Ureter (tissue), 1 donor: ENCODE data around the gene ZNF37A.

DNA sequence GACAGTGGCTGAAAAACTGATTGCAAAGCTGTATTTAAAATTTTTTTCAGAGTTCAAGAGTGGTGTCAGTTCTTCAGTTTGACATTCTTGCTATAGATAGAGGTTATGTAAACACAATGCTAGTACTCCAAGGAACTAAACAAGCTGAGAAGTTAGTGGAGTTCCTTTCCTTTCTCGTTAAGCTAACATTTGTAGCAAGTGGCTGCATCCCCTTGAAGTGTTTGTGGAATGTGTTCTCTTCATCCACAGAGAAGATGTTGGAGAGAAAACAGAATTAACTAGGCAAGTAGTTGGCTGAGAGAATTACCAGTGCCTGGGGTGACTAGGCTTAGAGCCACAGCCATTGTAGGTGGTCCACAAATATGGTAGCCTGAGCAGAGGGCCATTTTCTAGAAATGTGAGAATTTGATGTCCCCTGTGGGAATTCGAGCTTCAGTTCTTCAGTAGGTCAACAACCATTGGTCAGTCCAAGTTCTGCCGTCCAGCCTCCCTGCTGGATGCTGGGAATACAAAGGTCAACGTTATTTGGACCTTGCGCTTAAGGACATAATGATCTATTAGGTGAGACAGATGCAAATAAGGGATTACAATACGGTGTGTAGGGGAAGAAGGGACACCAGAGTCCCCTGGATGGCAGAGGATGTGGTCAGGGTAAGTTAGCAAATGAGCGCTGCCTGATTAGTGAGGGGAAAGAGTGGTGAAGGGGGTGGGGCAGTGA is 16.0 kb downstream of the CCNY start:
- PRO-cap: no peak

GRCh38 chr10:35363274-35363719 is 27.0 kb downstream of the CCNY start:
- PRO-cap: no peak

- PRO-cap: no peak
Observed at GRCh38 chr10:35401028-35401849, 64.9 kb downstream of the CCNY start.

DNA sequence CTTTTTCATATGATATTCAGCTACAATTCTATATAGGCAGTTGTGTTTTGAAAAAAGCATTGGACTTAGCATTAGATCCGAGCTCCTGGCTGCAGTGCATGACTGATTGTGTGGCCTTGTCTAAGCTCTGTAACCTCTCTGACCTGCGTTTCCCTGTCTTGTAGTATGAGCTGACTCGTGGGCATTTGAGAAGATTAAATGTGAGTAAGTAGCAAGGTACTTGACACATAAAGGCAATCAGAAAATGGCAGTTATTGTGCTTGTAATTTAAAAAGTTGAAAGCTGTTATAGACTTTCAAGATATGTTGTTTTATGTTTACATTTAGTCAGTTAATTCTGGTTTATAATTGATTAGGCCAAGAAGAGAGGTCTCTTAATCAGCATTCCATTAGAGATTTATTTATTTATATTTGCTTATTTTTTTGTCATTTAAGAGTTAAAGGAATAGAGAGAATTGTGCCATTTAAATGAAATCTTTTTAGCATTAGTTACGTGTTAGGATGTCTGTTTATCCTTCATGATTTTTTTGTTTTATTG is 86.1 kb downstream of the CCNY start:
- PRO-cap: no peak

GRCh38 chr10:35441678-35442847 is 105.8 kb downstream of the CCNY start:
- PRO-cap: no peak

GRCh38 chr10:35447396-35448645 is 111.5 kb downstream of the CCNY start:
- PRO-cap: no peak

GRCh38 chr10:35462380-35463026 is 126.2 kb downstream of the CCNY start:
- PRO-cap: no peak

DNA sequence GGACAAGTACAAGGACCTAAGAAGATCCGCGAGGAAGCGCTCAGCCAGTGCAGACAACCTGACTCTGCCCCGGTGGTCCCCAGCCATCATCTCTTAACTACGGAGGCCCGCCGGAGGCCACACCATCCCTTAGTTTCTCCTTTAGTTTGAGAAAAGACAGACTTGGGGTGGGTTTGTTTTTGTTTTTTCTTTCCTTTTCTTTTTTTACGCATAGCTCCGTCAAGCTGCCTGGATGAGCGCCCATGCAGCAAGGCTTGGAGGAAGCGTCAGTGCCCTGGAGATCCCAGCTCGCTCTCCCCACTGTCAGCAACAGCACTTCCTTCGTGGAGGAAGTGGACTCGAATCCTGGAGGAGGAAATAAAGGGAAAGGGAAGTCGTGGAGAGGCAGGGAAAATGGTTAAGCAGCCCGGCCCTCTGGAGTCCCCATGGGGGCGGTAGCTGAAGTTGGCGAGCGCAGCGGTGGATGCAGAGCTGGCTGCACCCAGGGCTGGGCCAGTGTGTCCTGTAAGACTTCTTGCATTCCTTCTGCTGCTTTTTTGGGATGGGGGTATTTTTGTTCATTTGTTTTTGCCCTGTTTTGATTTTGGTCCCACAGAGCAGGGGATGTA is 36.0 kb upstream of the GJD4 start:
- PRO-cap: no peak

- PRO-cap: no peak
Observed at GRCh38 chr10:35639943-35640517, 2.1 kb downstream of the FZD8 start.

DNA sequence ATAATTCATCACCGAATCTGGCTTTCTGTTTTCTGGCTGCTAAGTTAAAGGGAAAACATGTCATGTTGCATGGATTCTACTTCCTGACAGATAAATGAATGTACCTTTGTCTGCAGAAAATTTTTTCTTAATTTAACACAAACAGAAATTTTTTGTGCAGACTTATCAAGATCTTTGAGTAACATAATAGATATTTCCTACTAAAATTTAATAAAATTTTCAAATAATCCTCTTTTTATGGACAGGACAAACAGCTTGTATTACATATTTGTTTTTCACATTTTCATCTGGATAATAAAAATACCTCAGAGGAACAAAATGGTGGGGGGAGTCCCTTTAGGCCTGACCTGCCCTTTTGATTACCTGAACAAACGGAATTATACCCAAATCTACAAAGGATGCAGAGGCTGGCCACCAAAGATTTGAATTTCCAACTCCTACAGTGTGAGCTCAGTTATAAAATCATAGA is 636.9 kb upstream of the FZD8 start:
- PRO-cap: no peak

GRCh38 chr10:37402403-37402727 is 277.0 kb downstream of the ANKRD30A start:
- PRO-cap: no peak

- PRO-cap: no peak
Observed at GRCh38 chr10:37829049-37829842, 28.2 kb downstream of the ZNF248 start.

GRCh38 chr10:38028890-38029306 is 18.4 kb downstream of the ZNF33A start:
- PRO-cap: no peak

DNA sequence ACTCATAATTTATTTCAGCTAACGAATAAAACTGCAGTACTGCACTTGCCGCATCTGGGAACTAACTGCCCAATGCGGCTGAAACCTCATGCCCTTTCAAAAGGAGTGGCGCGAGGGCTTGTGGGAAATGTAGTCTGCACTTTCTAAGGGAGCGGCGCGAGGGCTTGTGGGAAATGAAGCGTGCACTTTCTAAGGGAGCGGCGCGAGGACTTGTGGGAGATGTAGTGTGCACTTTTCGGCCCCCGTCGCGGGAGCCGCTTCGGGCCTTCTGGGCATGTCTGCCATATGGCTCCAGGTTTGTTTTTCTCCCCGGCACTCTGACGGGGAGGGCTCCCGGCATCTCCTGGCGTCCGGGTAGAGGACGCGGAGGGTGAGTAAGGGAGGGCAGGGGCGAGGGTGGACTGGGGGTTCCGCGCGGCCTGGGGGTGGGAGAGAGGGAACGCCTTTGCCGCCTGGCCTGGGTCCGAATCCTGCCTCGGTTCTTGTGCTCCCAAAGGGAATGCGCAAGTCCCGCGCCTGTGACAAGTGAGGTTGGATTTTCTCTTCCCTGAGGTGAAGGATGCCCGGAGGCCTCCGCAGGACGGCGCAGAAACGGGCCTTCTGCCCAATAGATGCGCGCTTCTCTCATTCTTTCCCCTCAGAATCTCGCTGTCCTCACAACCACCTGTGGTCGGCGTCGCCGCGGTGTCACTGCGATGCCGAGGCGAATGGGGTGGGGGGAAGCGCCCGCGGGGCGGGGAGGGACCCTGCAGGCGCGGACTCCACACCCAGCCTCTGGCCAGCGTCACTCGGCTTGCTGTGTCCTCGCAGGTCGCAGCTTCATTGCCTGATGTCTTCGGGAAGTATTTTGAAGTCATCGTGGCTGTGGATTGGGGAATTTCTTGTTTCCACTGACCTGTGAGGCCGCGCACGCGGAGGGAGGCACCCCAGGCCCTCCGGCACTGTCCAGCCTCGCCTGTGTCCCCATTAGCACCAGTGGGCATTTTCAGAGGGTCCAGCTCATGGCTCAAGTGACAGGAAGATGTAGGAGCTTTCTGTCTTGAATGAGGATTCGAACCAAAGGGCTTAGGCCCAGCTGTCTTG is at the start of gene ZNF37A:
ZNF37A (plus strand) TSS at position 217 of the 1,083 bp plus-strand sequence.
- PRO-cap: bidirectional peak, plus-strand start at position 241 of the sequence, minus-strand start at position 57 of the sequence

DNA sequence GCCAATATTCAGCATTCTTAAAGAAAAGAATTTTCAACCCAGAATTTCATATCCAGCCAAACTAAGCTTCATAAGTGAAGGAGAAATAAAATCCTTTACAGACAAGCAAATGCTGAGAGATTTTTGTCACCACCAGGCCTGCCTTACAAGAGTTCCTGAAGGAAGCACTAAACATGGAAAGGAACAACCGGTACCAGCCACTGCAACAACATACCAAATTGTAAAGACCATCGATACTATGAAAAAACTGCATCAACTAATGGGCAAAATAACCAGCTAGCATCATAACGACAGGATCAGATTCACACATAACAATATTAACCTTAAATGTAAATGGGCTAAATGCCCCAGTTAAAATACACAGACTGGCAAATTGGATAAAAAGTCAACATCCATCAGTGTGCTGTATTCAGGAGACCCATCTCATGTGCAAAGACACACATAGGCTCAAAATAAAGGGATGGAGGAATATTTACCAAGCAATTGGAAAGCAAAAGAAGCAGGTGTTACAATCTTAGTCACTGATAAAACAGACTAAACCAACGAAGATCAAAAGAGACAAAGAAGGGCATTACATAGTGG is 13.1 kb downstream of the ZNF37A start:
- PRO-cap: no peak

GRCh38 chr10:38352081-38352536 is 258.0 kb downstream of the ZNF37A start:
- PRO-cap: no peak

DNA sequence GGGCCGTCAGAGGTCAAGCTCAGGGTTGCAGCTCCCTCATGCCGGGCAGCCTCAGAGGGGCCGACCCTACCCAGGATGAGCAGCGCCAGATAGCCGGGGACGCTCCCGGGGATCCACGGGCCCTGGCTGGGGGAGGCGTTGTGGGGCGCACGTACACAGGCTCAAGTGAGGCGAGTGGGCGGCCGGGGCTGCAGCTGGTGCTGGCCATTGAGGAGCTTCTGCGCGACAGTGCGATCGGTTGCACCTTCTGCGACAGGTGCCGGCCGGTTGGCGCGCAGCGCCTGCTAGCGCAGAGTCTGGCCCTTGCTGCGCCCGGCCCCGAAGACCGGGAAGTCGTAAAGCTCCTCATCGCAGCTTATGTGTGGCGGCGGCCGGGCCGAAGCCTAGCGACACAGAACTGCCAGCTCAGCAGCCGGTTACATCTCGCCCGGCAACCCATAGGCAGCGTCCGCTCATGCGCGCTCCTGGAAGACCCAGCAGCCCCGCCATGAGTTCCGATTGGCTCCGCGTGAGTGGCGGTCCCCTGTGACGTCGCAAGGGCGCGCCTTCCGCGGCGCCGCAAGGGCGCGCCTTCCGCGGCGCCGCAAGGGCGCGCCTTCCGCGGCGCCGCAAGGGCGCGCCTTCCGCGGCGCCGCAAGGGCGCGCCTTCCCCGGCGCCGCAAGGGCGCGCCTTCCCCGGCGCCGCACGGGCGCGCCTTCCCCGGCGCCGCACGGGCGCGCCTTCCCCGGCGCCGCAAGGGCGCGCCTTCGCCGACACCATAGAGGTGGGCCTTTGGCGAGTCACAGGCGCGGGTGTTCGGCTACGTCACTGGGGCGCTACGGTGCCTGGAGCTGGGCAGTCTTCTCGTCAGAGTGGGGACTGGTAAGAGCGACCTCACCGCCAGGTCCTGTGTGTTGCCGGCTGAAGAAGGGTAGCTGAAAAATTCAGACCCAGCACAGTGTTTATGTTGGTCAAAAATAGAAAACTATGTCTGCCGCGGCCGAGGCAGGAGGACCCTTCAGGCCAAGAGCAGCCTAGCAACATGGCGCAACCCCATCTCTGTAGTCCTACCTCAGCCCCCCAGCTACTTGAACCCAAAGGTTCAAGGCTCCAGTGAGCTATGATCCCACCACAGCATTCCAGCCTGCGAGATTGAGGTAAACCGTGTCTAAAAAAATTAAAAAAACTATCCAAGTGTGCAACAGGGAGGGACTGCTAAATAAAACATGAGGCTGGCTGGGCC is 308.7 kb downstream of the ZNF37A start:
- PRO-cap: bidirectional peak, plus-strand start at position 811 of the sequence, minus-strand start at position 439 of the sequence

DNA sequence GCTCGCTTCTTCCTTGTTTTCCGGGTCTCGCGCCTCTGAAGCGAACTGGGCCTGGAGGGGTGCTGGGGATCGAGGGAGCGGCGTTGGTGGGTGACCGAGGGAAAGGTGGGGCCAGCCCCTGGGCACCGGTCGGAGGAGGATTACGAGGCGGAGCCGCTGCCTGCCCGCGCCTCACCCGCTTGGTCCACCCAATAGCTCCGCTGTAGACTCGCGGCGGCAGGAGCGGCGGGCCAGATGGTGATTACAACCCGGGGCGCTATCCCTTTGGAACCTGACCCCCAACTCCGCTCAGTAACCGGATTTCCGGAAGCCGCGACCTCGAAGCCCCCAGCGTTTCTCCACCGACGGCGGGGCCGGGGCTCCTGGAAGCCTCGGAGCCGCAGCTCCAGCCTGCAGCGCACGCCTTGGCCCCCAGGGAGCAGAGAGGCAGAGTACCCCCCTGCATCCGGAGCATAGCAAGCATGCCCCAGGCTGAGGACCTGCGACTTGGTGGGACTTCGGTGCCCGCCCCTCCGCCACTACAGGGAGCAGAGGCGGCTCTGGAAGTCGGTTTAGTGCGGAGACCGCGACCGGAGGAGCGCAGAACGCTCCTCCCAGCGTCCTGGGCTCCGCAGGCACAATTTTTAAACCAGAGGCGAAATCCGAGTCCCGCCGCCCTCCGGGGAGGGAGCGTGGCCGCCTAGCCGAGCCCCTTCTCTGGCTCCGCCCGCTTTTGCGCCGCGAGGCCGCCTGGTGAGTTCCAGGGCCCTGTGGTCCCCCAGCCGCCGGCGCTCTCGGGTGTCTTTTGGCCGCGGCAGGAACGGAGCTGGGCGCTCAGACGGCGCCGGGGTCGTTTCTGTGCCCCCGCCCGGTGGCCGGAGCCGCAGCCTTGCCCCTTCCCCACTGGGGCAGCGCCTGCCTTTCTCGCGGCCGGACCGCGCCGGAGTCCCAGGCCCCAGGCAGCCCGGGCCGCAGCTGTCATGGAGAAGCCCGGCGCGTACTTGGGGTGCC is 28.3 kb upstream of the BMS1 start:
- PRO-cap: bidirectional peak, plus-strand start at position 750 of the sequence, minus-strand start at position 621 of the sequence

DNA sequence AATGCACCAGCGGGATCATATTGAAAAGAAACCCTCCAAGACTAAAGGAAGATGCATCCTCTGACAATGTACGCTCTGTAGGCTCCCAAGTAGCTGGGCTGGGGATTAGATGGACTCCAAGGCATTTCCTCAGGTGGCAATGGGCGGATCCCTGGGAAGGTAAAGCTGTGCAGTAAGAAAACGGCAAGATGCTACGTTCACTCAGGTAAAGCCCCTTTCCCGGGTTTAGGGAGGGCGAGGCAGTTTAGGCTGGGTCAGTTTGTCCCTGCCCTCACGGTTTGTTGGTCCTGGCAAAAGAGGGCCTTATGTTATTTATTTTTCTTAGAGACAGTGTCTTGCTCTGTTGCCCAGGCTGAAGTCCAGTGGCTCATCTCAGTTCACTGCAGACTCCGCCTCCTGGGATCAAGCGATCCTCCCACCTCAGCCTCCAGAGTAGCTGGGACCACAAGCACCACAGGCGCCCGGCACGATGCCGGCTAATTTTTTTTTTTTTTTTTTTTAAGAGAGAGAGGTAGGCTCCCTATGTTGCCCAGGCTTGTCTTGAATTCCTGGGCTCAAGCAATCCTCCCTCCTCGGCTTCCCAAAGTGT is 805 bp upstream of the BMS1 start:
- PRO-cap: no peak

DNA sequence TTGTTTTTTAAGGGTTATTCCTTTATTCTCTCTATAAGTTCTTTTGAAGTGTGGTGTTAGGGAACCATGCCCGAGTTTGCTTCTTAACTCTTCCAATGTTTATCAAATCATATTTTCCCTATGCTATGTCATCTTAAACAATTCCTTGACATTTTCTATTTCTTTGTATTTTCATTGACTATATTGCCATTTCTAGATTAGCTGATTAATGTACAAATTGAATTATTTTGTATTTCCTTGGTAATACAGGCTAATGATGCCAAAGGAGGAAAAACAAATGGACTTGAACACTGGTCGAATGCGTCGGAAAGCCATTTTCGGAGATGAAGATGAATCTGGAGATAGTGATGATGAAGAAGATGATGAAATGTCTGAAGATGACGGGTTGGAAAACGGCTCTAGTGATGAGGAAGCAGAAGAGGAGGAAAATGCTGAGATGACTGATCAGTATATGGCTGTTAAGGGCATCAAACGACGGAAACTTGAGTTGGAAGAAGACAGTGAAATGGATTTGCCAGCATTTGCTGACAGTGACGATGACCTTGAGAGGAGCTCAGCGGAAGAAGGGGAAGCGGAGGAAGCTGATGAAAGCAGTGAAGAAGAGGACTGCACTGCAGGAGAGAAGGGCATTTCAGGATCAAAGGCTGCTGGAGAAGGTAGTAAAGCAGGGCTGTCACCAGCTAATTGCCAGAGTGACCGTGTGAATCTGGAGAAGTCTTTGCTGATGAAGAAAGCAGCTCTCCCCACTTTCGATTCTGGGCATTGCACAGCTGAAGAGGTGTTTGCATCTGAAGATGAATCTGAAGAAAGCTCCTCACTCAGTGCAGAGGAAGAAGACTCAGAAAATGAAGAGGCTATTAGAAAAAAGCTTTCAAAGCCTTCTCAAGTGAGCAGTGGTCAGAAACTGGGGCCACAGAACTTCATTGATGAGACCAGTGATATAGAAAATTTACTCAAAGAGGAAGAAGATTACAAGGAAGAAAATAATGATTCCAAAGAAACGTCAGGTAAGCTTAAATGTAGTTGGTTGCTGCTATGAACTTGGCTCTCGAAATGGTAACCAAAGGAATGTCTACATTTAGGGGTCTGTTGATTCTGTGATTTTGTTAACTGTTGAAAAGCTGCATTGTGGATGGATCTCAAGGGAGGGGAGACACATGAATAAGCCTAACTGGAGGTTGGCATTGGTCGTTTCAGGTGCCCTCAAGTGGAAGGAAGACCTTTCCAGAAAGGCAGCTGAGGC is 14.1 kb downstream of the BMS1 start:
- PRO-cap: no peak